Metastatic Liver Carcinoma in the Lung (tissue), 2 donors: ENCODE measurements around the genes TIMP1 and PIM2.

- PRO-cap, 2 experiments, result no peak in any of the 2 experiments
These were observed 9.3 kb downstream of the CHST7 start for GRCh38 chrX:46582808-46583345.

GRCh38 chrX:47193199-47193411 is 524 bp upstream of the UBA1 start:
- PRO-cap, 2 experiments, result no peak in any of the 2 experiments

DNA sequence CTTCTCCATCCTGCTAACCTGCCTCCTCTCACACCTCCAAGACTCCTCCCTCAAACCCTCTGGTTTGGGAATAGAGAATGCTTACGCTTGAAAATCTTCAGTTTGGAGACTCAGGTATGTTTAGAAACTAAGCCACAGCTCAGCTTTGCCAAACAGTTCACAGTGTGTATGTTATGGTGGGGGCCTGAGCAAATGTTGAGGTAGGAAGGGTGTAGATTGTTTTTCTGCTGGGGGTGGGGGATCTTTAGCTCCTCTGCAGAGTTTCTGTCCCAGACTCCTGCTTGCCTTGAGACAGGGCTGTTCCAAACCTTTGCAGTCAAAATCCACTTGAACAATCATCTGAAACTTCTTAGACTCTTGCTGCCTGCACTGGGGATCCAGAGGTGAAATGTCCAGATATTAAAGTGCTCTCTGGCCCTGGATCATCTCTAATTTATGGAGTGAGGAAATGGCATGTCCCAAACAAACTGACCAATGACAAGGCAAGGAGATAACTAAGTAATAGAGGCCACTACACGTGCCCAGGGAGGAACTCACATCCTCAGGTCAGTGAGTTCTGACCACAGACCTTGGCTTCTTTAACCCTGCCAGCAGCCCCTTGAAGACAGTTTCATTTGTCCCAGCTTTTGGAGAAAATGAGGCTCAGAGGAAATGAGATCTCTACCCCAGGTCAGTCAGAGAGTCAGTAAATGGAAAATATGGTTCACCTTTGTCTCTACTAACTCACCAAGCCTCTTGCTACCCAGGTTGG is 2.9 kb downstream of the UBA1 start:
- PRO-cap, 2 experiments, result no peak in any of the 2 experiments

DNA sequence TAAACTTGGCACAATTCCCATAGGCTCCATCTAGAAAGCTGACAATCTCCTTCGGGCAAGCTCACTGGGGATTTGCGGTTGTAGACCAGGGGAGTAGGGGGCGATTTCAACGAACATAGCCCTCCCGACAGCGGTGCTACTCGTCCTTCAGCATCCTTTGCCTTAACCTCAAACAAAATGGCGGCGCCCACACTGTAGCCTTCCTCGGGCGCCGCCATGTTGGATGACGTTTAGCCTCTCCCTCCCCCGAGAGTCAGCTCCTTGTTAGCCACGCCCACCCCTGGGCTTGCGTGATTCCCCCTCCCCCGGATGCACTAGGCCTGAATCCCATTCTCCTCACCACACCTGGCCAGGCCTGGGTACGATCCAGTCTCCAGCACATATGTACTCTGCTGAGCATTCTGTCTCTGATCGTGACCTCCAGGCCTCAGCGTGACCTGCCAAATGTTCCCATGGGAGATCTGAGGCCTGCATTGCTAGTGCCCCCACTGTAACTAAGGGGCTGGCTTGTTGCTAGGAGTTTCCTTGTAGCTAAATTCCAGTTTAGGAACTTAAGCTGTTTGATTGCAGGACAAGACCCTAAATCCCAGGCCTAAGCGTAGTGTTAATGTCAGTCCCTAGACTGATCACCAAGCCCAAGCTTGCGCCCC is 48.9 kb upstream of the ZNF157 start:
- PRO-cap, 2 experiments, result no peak in any of the 2 experiments

DNA sequence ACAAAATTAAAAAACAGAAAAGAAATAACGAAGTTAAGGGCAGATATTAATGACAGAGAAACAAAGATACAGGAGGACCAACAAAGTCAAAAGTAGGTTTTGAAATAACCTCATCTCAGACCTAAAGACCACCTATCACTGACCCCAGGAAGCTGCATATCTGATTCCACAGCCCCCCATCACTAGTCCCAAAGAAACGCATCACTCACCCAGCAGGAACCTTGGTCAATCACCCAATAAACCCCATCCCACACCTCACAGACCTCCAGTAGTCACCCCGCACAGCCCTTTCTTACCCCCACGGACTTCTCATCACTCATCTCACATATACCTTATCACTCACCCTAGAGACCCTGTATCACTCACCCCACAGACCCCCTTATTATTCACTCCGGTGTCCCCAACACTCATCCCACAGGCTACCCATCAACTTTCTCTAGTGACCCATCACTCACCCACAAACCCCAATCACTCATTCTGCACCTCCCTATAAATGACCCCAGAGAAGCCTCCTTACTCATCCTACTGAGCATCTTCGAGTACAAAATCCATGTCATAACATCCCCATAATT is 1.1 kb downstream of the ZNF41 start:
- PRO-cap, 2 experiments, result no peak in any of the 2 experiments

GRCh38 chrX:47483458-47484235 is 625 bp upstream of the ZNF41 start:
- PRO-cap, 2 experiments, result peak in 1 of 2 experiments; most common plus-strand start chrX:47483704 (in 1); most common minus-strand start chrX:47483631 (in 1)

GRCh38 chrX:47558441-47558897 is 2.5 kb upstream of the ARAF start:
- PRO-cap, 2 experiments, result no peak in any of the 2 experiments

DNA sequence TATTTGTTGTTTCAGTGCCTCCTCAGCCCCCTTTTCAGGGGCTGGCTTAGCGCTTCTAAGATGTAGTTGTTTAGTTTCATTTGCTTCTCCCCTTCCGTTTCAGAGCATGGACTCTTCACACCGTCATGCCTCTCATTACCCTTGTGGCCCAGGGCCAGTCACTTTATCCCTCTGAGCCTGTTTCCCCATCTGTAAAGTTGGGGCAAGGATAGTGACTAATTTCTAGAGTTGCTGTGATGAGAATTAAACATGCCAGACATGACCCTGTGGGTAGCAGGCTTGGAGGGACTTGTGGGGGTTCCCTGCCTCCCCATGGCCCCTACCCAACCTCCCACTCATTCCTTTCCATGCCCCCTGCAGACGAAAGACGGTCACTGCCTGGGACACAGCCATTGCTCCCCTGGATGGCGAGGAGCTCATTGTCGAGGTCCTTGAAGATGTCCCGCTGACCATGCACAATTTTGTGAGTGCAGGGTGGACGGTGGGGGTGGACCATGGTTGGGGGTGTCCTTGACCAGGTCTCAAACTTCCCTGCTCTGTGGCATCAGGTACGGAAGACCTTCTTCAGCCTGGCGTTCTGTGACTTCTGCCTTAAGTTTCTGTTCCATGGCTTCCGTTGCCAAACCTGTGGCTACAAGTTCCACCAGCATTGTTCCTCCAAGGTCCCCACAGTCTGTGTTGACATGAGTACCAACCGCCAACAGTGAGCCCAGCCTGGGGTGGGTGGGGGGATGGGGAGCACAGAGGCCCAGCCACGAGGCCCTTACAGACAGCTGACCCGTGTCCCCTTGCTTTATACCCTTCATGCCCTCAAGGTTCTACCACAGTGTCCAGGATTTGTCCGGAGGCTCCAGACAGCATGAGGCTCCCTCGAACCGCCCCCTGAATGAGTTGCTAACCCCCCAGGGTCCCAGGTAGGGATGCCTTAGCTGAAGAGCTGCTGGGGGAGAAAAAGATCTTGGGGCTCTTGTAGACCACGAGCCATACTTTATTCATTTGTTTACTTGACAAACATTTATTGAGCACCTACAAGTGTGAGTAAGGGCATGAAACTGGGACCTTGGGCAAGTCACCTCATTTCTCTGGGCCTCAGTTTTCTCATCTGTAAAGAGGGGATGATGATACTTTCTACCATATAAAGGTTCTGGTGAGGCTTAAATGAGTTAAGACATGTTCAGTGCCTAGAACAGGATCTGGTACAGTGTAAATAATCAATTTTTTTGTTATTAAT is 3.8 kb downstream of the ARAF start:
- PRO-cap, 2 experiments, result no peak in any of the 2 experiments

DNA sequence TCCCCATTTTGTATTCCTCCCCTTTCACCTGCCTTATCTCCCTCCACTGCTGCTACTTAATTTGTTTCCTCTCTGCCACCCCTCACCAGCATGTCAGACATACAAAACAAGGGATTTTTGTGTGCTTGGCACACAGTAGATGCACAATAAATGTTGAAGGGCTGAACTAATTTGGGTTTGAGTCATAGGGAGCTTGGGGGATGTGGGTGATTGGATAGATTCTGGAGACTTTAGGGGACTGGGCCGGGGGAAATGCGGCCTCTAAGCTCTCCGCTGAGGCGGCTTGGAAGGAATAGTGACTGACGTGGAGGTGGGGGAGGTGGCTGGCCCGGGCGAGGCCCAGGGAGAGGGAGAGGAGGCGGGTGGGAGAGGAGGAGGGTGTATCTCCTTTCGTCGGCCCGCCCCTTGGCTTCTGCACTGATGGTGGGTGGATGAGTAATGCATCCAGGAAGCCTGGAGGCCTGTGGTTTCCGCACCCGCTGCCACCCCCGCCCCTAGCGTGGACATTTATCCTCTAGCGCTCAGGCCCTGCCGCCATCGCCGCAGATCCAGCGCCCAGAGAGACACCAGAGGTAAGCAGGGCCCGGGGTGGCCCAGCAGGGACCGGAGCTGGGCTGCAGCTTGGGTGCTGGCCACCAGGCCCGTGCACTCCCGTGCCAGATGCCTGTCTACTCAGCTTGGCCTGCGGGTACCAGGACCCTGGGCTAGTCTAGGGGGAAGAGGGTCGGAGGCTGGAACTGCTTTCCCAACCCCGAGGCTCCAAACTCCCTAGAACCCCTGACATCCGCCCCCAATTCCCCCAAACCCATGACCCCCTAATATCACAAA is at the start of gene TIMP1:
TSS of gene TIMP1 (plus strand) at position 534 of the 828 bp plus-strand sequence.
- PRO-cap, 2 experiments, result peak in 2 of 2 experiments; most common plus-strand start position 537 of the sequence (in 2); most common minus-strand start position 294 of the sequence (in 1)

DNA sequence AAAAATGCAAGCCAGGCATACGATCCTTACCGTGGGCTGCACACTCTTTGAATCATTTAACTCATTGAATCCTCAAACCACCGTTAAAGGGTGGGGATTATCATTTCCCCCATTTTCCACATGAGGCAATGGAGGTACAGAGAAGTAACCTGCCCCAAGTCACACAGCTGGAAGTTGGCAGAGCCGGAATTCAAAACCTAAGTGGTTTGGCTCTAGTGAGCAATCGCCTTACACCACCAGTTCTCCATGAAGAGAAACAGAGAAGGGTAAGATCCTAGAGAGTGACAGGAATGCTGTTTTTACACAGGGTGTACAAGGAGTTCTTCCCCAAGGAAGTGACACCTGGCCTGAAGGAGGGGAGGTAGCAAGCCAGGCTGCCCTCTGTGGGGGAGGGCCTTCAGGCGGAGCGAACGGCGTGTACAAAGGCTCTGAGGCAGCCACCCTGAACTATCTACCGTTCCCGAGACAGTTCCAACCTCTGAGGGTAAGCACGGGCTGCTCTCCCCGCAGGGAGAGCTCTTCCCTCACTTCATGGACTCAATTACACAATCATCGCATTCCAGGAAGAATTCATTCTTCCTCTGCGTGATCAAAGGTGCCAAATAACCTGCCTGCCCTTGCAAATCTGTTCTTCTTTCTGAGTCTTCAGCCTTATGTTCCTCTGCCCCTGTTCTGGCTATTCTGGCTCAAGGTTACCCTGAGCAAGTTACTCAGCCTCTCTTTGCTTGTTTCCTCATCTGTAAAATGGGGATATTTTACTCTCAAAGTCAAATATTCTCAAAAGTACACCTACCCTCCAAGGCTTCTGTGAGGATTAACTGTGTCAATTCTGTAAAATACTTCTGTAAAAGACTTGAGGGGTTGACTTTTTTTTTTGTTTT is 4.9 kb downstream of the ELK1 start:
- PRO-cap, 2 experiments, result no peak in any of the 2 experiments

GRCh38 chrX:47650636-47651308 is 409 bp upstream of the ELK1 start:
- PRO-cap, 2 experiments, result peak in 2 of 2 experiments; most common plus-strand start chrX:47651152 (in 2); most common minus-strand start chrX:47650951 (in 1)

DNA sequence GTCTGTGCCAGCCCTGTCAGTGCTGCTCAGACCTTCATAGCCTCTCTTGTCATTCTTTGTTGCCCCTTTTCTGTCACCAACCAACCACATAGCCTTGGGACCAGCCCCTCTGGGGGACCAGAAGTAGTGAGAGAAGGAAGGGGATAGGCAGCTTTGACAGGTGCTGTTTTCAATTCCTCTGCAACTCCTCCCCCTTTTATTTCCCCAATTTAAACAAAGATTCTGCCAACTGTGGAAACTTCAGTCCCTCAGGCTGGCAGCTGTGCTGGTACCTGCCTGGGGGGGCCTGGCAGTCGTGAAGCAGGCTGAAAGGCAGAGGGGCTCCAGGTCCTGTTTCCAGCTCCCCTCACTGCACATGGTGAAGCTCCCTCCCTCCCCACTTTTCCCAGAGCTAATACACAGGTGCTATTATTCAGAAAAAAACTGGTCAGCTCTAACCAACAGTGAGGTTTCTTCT is 30.8 kb upstream of the ZNF81 start:
- PRO-cap, 2 experiments, result no peak in any of the 2 experiments

DNA sequence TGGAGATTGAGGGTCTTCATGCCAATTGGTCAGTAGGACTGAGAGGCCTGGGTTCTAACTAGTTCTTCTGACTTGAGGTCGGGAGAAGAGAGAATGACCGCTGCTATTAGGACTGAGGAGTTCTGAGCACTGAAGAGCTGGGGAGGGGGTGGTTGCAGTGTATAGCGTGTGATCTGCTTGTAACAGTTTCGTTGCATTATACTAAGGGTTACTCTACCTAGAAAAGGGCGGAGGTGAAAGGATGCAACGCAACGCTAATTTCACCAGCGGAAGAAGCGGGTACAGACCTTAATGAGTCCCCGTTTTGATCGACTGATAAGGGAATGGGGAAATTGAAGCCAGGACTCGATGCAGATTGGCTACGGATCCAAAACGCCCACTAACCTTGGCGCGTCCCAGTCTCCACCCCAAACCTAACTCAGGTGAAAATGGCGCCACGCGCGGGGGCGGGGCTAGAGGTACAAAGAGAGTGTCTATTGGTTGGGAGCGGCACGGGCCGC is 295 bp upstream of the EBP start:
- PRO-cap, 2 experiments, result peak in 2 of 2 experiments; most common minus-strand start position 306 of the sequence (in 1)

- PRO-cap, 2 experiments, result no peak in any of the 2 experiments
These were observed 7.5 kb upstream of the WDR13 start for GRCh38 chrX:48589732-48590218.

GRCh38 chrX:48625747-48625967 is 28.4 kb downstream of the WDR13 start:
- PRO-cap, 2 experiments, result no peak in any of the 2 experiments

DNA sequence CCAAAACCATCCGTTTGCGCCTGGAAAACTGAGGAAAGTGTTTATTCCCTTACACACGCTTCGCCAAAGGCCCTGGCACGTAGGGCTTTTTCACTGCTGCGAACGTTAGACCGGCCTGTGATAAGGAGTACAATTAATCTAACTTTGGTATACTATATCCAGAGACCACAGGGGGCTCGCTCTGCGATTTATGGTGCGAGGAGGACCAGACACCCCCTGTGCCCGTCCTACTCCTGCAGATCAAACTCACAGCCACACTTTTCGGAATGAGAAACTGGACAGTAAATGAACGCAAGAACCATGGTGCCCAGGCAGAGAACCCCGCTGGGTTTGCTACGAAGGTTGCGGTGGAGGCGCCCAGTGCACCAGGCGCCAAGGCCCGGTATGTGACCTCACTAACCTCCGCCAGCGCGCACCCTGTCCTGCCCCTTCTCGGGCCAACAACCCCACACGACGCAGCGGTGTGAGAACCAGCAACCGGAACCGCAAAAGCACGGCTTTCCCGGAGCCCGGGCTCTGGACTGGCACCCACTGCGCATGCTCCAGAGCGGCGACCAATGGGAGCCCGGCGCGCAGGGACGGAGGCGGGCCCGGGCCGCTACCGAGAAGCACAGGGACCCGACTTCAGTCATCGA is 7.6 kb upstream of the WAS start:
- PRO-cap, 2 experiments, result peak in 2 of 2 experiments; most common minus-strand start position 485 of the sequence (in 1)

GRCh38 chrX:48677506-48678046 is 6.0 kb upstream of the WAS start:
- PRO-cap, 2 experiments, result no peak in any of the 2 experiments

DNA sequence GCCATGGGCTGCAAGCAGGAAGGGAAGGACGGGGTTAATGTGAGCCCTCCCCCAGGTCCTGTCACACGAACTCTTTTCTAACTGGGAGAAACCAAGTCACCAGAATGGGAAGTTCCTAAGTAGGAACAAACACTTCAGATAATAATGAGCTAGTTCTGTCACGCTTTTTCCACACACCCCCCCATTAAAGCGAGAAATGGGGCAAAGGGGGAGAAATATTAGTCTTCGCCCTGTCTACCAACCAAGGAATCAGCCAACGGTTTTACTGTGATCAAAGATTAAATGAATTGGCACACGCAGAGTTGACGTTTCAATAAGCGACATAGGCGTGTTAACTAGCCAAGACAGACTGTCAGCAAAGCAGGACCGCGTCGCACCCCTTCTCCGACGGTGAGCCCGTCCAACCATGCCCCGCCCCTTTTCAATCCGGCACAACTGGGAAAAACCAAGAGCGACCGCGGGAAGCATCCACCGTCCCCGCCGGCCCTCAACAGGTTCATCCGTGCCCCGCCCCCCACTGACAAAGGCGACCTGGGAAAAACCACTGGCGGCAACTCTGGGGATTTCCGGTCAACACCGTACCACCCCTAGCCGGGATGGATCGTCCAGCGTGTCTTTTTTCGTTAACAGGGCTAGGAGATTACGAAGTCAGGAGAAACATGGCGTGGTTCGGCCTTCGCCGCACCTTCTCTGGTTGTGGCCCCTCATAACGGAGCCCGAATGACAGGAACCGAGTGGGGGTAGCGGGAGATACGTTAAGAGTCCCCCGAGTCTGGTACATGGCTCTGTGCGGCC is 520 bp downstream of the TIMM17B start:
- PRO-cap, 2 experiments, result peak in 2 of 2 experiments; most common plus-strand start position 448 of the sequence (in 1); most common minus-strand start position 251 of the sequence (in 1)

- PRO-cap, 2 experiments, result no peak in any of the 2 experiments
These were observed 3.2 kb upstream of the SLC35A2 start for GRCh38 chrX:48914446-48915309.

DNA sequence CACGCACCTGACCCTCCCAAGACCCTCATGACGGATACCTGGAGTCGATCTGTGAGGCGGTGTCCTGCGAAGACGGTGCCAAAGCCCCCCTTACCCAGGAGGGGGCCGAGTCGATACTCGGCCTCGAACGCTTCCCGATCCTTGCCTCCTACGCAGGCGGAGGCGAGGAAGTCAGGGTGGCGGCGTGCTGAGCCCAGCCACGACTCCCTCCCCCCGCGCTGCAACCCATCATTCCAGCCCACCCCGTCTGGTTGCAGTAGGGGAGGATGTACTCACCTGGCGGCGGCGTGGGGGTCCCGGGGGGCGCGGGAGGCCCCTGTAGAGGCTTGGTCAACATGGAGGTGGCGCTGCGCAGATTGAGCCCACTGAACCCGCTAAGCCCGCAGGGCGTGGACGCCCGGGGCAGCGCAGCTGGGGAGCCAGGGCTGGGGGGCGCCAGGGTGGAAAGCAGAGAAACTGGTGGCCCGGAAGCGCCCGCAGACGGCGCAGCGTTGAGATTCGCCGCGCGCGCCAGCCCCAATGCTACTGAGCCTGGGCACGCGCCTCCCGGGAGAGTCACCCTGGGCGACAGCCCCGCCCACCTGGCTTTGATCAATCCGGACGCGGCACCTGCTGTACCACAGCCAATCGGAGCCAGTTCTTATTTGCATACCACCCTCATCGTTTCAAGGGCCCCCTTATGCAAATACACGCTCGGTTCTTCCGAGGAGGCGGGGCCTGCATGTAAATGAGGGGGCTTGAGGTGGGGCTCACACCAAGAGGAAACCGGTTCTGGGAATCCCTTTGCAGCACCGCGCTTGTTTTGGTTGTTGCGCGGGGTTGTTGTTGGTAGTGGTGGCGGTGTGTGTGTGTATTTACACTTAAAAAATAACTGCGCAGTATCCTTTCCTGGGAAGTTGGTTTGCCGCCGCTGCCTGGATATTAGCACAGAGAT is at the start of gene PIM2:
TSS of gene PIM2 (minus strand) at position 527 of the 934 bp plus-strand sequence.
- PRO-cap, 2 experiments, result peak in 2 of 2 experiments; most common plus-strand start position 752 of the sequence (in 1); most common minus-strand start position 527 of the sequence (in 2)